Endothelial cell (in vitro differentiated cells): ENCODE measurements around the genes OPN4, MINPP1 and LIPJ.

DNA sequence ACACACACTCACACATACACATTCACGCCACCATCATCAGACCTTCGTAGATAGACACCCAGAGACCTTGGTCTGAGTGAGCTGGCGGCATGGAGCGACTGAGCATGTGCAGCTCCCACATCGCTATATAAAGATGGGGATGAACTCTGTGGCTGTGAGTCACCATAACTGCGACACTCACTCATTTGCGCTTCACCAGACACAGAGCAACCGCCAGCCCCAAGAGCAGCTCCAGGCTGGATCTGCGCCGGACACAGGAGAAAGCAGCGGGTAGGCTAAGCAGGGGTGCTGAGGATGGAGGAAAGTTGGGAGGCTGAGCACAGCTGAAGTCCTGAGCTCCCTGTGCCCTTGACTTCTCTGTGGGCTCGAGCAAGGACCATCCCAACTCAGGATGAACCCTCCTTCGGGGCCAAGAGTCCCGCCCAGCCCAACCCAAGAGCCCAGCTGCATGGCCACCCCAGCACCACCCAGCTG lies at the start of gene OPN4:
Gene OPN4, plus strand, starts transcription at position 155 of the 474 bp plus-strand sequence.
- PRO-cap = no peak

DNA sequence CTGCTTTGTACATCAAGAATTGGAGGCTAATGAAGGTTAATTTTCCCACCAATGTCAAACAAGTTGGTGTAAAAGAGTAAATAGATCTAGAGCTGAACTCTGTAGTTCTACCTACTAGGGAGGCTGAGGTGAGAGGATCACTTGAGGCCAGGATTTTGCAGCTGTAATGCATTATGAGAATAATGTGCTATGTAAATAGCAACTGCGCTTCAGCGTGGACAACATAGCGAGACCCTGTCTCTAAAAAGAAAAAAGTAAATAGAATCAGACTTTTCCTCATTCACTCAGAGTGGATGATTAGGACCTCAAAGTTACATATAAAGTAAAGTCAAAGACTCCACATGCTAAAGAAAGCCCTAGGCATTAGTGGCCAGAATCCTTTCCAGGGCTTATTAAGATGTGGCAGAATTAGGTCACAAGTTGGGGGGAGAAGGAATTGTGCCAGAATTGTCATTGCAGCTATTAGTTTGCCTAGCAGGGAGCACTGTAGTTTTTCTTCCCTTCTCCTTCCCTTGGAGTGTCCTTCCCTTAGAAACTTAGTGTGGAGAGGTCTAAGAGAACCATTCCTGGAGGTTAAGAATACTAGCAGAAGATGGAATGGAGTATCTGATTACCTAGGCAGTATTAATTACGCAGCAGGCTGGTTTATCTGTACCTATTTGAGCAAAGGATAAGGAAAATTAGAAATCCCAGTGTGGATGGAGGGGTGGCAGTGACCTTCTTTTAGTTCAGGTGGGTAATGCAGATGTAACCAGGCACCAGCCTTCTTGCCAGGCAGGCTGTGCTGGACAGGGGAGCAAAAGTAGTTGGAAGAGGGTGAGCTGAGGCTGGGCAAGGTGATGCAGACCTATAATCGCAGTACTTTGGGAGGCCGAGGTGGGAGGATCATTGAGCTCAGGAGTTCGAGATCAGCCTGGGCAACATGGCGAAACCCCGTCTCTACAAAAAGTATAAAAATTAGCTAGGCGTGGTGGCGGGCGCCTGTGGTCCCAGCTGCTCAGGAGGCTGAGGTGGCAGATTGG lies 13.1 kb downstream of the BMPR1A start:
- PRO-cap = no peak

DNA sequence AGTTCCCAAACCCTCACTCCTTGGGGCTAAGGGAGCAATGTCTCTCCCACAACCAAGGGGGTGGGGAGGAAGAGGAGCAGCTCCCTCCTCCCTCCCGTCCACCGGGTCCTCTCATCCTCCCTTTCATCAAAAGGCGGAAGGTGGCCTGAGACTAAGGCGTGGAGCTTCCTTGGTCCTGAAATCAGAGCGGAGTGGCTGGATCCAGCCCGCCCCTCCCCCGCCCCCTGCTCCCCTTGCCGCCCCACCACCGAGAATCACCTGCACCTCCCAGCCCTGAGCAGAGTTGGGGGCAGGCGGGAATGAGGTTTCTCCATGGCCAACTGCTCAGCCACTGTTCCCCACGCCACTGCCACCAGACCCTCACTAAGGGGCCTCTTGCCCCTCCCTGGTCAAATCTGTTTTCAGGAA lies 1.5 kb downstream of the MMRN2 start:
- PRO-cap = bidirectional peak, plus-strand start at position 129 of the sequence, minus-strand start at position 113 of the sequence

- PRO-cap = no peak
Measured at GRCh38 chr10:87045573-87045849, 25.4 kb downstream of the FAM25A start.

GRCh38 chr10:87504645-87504996 lies at the start of gene MINPP1:
MINPP1 (plus strand) TSS chr10:87504893.
- PRO-cap = bidirectional peak, plus-strand start at chr10:87504893, minus-strand start at chr10:87504563

DNA sequence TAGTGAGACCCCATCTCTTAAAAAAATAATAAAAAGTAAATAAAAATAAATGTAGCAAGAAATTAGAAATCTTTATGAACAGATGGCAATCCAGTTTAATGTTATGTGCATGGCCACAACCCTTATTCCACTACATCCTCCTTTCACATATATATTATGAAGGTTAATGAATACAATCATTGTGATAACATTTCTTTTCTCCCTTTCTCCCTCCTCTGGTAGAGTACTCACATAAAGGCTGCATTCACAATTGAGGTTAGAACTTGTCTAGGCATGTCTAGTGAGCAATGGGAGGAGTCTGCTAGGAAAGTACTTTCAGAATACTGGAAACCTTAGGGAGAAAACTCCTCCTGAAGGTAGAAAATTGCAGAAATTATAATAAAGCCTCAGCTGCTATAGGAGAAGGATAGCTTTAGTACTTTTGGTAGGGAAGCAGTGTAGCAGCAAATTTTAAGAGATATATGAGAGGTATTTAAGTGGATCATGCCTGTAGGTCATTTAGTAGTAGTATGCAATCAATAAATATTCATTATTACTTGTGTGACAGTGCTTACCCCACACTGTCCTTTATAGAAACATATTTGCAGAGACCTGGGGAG lies 20.2 kb downstream of the KLLN start:
- PRO-cap = bidirectional peak, plus-strand start at position 318 of the sequence, minus-strand start at position 252 of the sequence

GRCh38 chr10:87861317-87861927 lies 1.9 kb downstream of the KLLN start:
- PRO-cap = no peak

- PRO-cap = bidirectional peak, plus-strand start at chr10:87862766, minus-strand start at chr10:87862768
Measured at GRCh38 chr10:87862599-87863162, 652 bp downstream of the KLLN start.

DNA sequence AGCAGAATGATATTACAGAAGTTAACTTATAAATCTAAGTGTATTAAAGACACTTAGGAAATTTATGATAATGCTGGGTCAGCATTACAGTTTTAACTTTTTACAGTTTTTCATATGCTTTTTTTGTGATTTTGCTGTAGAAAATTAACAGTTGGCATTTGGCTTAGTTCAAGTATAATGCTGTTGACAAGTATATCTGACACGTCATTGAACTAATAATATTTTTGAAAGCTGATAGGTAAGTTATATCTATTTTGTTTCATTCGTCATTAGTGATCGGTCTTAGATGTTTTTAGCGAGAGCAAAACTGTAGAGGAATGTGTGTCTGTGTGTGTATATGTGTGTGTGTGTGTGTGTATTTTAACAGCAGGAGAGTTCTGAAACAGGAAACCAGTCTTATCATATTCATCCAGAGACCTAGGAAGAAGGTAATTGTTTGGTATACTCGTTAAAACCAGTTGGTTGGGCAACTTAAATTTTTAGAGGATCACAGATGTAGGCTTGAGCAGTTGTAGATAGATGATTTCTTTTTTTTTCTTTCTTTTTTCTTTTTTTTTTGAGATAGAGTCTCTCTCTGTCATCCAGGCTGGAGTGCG lies 15.5 kb downstream of the PTEN start:
- PRO-cap = no peak

DNA sequence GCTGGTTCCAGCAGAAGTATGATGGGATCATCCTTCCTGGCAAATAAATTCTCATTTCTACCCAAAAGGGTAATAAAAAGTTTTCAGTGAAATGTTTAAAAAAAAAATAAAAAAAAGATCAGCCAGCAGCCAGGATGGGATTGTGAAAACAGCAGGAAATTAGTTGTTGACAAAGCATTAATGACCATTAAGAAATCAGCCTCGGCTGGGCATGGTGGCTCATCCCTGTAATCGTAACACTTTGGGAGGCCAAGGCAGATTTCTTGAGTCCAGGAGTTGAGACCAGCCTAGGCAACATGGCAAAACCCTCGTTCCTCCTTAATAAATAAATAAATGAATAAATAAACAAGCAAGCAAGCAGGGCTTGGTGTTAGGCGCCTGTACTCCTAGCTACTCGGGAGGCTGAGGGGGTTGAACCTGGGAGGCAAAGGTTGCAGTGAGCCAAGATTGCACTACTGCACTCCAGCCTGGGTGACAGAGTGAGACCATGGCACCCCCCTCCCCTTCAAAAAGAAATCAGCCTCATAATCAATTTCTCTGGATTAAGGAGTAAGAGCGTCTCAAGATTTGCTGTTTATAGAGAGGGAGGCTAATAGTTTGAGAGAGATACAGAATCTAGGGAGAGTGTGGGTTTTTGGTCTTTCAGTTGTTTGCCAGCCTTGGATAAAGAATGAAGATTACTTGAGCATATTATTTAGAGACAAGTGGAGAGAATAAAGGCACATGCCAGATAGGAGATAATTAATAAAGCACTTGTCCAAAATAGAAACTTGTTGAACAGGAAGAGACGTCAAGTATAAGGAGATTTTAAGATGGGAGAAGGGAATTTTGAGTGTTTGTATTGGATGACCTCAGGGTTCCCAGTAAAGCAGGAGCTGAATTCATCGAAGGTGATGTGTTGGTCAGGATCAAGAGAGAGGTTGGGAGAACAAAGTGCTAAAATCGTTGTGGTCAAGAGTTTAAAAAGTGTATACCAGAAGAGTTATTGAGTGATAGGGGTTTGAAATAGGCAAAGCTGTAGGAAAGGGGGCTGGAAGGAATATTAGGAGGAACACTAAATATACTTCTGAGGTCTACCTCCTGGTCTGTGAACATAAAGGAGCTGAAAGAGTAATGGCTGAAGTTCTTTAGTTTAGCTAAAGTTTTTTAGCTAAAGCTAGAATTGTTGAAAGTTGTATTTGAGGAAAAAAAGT lies 83.0 kb downstream of the PTEN start:
- PRO-cap = no peak

DNA sequence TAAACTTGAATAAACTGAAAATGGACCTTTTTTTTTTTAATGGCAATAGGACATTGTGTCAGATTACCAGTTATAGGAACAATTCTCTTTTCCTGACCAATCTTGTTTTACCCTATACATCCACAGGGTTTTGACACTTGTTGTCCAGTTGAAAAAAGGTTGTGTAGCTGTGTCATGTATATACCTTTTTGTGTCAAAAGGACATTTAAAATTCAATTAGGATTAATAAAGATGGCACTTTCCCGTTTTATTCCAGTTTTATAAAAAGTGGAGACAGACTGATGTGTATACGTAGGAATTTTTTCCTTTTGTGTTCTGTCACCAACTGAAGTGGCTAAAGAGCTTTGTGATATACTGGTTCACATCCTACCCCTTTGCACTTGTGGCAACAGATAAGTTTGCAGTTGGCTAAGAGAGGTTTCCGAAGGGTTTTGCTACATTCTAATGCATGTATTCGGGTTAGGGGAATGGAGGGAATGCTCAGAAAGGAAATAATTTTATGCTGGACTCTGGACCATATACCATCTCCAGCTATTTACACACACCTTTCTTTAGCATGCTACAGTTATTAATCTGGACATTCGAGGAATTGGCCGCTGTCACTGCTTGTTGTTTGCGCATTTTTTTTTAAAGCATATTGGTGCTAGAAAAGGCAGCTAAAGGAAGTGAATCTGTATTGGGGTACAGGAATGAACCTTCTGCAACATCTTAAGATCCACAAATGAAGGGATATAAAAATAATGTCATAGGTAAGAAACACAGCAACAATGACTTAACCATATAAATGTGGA lies 102.3 kb downstream of the PTEN start:
- PRO-cap = no peak

- PRO-cap = no peak
Measured at GRCh38 chr10:88091334-88092238, 228.2 kb downstream of the PTEN start.

DNA sequence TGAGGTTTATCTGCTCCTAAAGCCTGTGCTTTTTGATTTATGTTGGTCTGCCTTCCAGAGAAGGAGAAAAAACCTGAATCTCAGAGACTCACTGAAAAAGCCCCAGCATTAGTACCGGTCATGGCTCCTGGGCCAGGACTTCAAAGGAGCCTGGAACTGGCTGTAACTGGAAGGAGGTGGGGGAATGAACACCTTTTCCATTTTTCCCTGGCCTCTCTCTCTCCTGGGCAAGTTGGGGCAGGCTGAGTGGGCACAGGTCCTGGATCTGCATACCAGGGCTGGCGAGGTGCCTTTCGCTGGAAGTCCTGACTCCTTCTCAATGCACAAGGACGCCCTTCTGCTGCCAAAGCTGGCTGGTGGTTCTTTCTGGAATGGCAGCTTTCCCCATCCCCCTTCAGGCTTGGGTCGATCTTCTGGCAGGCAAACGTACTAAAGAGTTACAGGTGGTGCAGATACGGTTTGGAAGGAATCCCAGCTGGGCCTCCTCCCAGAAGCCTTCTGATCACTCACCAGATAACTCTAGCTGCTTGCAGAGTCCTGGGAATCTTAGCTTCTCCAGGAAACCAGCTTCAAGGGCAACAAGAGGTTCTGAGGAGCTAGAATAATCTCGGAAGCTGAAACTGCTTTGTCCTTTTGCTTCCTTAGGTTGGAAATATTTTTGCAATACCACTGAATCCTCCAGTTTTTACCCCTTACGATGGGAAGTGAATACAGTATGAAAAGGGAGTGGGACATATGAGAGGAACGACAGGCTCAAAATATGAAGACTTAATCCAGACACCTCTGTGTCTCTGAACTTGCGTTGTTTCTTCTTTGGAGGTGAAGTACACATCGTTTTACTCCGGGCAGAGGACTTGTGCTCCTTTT lies 268.4 kb downstream of the PTEN start:
- PRO-cap = no peak

- PRO-cap = no peak
Measured at GRCh38 chr10:88152774-88153412, 289.5 kb downstream of the PTEN start.

DNA sequence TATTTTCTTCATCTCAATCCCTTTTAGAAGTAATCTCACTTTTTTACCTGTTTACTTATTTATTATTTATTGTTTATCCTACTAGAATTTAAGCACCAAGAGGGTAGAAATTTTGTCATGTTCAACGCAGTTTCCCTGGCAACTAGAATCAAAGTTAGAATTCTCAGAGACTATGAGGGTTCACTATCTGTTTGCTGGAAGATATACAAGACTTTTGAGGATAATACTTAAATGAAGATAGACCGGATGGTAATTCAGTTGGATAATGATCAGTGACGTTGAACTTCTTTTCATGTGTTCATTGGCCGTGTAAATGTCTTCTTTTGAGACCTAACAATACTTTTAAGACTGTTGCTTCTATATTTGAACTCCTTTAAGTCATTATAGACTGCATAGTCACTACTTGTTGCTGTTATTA lies at the start of gene LIPJ:
Gene LIPJ, plus strand, starts transcription at position 166 of the 418 bp plus-strand sequence.
- PRO-cap = no peak

GRCh38 chr10:88792845-88793066 lies 9.8 kb upstream of the LIPM start:
- PRO-cap = no peak

DNA sequence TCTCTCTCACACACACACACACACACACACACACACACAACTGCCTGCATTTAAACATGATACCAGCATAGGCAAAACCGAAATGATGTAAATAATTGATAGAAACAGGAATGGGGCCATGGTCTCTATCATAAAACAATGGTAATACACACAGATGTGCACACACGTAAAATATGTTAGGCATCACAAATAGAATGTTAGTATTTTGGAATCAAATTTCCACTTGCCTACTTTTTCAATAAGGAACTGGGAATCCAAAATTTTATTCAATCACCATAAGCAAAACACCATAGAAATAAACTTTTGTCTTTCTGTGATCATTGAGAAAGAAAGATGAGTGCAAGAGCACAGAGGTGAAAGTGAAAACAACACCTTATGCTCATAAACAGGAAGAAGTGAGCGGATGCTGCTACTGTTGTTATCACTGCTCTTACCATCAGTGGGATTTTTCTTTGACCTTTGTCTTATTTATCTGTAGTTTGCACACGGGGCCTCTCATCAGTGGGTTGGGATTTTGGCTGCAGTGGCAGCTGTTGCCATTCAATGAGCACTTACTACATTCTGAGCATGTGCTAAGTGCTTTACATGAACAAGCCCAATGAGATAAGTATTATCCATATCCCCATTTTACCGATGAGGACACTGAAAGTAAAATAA lies 22.6 kb downstream of the LIPM start:
- PRO-cap = no peak

DNA sequence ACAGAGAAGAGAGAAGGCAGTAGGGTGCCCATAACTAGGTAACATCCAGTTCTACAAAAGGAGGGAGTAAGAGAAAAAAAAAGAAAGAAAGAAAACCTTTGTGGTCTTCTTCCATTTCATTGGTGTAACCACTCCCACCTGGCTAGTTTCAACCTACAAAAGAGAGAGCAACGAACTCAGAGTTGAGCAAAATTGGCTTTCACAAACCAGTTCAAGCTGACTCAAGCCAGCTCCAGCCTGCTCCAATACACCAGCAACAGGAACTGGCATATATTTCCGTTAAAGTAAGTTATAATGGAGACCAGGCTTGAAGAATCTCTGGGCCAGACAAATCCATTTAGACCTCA lies 10.4 kb downstream of the ANKRD22 start:
- PRO-cap = no peak

DNA sequence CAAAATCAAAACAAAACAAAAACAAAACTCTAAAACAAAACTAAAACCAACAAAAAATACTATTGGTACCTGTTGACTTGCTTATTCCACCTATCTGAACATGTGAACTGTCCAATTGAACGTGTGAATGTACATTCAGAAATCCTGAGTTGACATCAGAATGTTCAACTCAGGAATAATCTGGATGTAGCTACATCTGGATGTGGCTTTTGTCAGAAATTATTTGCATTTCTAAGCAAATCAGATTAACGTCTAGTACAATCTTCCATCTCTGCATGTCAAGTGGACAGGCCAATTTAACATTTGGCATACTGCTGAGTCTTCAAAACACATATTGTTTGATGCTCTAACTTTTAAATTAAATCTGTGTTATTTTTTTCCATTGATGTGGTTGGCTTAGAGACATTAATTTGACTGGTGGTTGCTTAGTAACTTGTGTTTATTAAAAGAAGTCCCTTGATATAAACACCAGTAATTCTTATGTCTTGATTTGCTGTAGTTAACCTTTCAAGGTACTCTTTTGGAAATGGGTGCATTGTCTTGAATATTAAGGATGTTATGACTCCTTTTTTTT lies 3.4 kb downstream of the STAMBPL1 start:
- PRO-cap = no peak

GRCh38 chr10:88912841-88913595 lies 33.0 kb downstream of the STAMBPL1 start:
- PRO-cap = no peak